ENCODE results near the gene NOTCH2.

- PRO-cap = no peak
These were observed 103.0 kb downstream of the GDAP2 start for GRCh38 chr1:117826316-117826957.

DNA sequence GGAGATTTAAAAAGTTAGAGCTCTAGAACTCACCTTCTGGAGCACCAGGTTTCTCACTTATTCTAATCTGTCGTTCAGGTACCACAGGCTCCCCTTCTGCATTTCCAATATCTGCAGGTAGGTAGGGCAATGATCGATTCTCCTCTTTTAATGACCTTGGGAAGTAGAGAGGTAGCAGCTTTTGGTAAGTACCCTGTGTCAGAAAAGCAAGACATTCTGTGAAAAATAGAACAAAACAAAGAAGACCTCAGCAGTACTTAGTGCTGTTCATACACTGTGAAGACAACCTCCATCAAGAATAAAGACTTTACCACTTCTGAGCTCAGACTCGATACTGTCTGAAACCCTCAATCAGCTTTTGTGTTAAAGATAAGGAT lies 30.4 kb downstream of the GDAP2 start:
- PRO-cap = no peak

- PRO-cap = no peak
These were observed 1.2 kb downstream of the TBX15 start for GRCh38 chr1:118987034-118987336.

DNA sequence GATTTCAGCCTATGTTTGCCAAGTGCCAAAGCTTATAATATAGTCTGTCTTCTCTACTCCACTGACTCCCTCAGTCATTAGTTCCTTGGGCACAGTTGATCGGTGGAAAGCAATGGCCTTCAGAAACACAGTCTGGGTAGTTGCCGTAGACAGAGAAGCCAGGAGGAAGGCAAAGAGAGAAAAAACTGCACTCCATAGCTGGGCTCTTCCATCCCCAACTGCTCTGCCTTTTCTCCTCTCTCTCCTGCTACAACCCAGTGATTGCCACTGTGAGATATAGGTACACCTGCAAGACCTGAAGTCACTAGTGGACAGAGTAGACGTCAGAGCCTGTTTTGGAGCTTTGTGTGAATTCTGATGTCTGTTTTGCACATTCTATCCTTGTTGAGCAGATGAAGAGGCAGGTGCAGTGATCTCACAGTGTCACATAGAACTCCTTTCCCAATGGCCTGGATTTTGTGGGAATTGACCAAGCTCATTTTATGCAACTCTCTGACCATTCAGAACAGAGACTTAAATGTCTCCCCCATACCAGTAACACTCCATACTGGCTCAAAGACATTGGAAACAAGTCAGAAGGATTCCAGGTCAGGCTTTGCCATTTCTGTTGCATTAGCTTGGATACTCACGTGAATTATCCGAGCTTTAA lies 2.2 kb downstream of the HAO2 start:
- PRO-cap = no peak

DNA sequence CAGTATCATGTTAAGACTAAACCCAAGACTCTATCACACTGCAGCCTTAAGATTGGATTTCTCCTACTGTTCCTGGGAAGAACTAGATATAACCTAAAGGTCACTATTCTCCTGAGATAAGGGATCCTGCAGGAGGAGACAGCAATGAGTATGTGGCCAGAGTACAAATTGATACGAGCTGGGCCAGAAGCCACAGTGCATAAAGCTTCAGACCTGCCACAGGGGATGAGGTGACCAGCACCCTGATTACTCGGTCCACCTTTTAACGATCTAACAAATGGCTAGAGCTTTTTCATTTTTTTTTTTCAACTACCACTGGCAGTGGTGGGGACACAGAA lies 31.0 kb downstream of the HSD3B1 start:
- PRO-cap = no peak

DNA sequence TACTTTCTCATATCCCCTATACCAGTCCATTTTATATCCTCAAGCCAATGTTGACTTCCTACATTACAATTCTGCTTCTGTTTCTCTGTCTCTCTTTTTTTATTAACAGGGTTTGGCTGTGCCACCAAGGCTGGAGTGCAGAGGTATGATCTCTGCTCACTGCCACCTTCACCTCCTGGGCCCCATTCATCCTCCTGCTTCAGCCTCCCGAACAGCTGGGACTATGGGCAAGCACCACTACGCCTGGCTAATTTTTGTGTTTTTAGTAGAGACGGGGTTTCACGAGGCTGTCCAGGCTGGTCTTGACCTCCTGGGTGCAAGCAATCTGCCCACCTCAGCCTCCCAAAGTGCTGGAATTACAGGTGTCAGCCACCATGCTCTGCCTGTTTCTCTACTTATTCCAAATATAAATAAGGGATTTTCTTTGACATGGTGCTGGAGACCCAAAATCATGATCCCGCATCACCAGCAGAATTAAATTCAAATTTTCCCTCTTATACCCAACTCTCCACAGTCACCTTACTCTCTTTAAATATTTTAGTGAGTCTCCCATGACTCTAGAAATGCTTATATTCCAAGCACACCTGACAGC lies 43.6 kb downstream of the ZNF697 start:
- PRO-cap = no peak

DNA sequence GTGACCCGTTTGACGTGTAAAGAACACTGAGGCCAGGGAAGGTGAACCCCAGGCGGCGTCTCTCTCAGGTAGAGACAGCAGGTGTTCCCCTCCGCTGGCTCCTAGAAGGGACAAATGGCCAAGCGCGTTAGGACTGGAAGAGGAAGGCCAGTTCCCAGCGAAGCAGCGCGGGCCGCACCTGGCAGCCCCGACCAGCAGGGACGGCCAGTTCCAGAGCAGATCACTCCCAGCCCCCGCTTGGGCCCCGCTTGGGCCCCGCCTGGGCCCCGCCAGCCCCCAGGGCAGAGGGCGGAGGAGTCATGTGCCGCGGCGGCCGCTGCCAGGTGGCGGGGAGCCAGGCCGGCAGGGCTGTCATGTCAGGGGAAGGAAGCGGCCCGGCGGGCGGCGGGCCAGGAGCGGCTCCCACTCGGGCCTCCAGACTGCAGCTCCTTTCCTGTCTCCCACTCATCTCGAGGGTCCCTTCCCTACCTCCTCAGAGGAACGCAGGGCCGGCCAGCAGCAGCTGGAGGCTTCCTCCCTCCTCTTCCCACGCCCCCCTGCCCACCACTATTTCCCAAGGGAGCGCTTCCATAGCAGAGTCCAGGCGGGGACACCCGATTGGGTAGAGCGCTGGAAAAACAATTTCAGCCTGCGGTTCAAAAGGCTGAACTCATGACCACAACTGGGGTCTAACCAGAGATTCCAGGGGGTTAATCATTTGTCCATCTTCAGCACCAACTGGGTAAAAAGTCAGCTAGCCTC lies 16.5 kb downstream of the ZNF697 start:
- PRO-cap = no peak

GRCh38 chr1:119675163-119675957 lies 27.3 kb upstream of the ZNF697 start:
- PRO-cap = no peak

DNA sequence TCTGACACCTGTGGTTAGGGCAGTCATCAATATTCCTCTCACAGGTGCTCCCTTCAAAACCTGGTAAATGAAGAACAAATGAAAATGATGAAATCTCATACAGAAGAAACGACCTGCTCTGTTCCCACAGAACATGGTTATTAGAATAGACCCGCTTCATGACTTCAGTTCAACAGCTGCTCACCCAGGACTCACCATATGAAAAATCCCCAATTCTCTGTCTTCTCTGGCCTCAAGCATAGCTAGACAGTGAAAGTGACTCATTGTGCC lies 82.5 kb downstream of the NOTCH2 start:
- PRO-cap = no peak

DNA sequence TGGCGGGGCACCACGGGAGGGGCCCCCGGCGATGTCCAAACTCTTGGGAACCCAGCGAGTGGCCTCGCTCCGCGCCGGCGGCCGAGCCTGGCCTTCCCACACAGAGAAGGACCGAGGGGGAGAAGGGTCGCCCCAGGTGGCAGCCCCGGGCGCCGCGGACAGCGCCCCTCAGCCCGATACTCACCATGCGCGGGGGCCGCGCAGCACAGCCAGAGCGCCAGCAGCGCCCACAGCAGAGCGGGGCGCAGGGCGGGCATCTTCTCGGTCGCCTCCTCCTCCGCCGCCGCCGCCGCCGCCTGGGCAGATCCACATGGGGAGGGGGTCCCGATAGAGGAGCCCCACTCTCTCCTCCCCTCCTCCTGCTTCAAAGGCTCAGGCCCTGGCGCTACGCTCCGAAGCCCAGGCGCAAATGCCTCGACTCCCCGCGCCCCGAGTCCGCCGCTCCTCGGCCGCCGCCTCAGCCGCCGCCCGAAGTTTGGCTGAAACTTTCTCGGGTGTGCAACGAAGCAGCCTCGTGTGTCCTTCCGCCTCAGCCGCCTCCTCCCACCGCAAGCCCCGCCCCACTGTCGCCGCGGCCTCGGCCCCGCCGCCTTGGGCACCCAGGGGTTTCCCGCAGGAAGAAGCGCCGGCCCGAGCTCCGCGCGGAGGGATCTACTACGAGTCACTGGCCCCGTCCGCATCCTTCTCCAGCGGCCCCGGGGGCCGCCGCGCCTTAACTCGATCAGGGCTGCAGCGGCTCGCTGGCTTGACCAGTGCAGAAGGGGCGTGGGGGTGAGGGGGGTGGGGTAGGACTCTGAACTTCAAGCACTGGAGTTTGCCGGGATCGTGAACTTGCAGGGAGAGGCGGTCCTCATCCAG lies at the start of gene NOTCH2:
Gene NOTCH2 (minus strand): TSS at position 513 of the 858 bp plus-strand sequence.
- PRO-cap = bidirectional peak, plus-strand start at position 244 of the sequence, minus-strand start at position 207 of the sequence; unidirectional peak, minus-strand start at position 477 of the sequence

DNA sequence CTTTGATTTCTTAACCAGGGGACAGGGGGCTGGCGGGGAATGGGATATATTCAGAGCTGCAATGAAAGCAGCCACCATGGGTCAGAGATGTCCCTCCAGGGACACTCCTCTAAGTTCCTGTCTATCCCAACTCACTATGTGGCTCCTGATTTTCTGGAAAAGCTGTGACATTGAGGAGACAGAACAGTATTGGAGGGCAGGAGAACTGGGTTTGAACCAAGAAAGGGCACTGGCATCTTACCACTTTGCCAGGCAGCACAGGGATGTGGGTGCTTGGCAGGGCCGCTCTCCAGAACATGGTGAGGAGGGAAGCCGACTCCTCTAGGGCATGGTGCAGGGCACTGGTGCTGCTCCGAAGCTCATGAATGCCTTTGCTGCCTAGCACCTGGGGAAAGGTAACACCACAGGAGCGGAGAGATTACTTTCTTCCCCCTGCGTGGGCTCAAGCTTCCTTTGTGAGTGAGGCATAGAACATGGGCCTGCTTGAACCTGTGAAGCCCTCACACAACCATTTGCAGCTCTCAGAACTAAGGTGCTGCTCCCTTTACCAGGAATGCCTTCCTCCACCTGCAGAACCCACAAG lies 78.2 kb downstream of the NBPF8 start:
- PRO-cap = no peak

GRCh38 chr1:120523762-120524245 lies 109.0 kb downstream of the NBPF8 start:
- PRO-cap = no peak

- PRO-cap = no peak
These were observed 133.4 kb downstream of the NBPF8 start for GRCh38 chr1:120548257-120548694.

- PRO-cap = no peak
These were observed 24.6 kb downstream of the PPIAL4A start for GRCh38 chr1:120914036-120914673.

DNA sequence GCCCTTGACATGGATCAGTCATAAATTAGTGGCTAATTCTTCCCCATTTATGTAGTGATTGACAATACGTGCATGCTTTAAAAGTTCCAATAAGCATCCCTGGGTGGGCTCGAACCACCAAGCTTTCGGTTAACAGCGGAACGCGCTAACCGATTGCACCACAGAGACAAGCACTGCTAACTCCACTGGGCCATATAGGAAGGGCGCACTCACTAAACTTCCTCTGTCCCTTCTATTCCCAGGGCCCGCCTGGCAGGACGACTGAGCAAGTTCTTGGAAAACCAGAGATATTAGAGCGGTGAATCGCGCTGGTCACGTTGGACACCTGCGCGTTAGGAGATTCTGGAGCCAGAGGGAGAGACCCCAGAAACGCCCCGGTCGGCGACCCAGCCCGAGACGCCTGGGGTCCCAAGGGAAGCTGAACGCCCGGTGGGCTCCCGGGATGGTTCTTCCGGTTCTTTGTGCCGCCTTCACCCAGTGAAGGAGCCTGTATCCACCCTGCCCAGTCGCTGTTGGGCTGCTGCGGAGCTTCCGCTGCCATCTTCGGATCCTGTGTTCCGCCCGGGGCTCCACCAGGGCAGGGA lies 62.7 kb downstream of the PPIAL4A start:
- PRO-cap = no peak

DNA sequence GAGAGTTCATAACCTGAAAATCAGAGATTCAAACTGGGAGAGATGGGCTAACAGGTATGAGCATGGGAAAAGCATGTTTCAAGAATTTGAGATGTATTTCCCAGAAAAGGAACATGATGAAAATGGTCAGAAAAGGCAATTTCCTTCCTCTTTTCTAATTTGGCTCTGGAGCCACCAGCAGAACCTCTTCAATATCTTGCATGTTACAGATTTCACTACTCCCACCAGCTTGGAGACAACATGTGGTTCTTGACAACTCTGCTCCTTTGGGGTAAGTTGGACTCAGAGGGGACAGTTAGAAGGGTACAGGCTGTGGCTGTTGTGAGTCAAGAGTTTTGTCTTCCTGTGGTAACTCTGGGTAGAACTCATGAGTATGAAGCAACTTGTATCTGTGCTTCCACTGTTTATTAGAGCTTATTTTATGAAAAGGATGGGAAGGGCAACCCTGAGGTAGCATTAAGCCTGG lies 97.0 kb downstream of the FAM72B start:
- PRO-cap = no peak

- PRO-cap = no peak
These were observed 66.4 kb downstream of the FAM72B start for GRCh38 chr1:121117737-121118237.

DNA sequence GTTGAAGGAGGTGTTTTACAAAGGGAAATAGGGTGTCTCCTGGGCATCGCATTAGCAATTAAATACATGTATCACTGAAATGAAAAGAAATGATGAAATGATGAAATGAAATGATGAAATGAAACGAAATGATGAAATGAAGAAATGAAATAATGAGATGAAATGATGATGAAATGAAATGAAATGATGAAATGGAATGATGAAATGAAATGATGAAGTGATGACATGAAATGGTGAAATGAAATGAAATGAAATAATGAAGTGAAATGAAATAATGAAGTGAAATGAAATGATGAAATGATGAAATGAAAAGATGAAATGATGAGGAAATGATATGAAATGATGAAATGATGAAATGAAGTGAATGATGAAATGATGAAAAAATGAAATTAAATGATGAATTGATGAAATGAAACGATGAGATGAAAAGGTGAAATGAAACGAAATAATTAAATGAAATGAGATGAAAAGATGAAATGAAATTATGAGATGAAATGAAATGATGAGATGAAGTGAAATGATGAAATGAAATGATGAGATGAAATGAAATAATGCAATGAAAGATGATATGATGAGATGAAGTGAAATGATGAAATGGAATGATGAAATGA lies 215.4 kb downstream of the SRGAP2C start:
- PRO-cap = no peak

GRCh38 chr1:121401695-121402269 lies 217.0 kb downstream of the SRGAP2C start:
- PRO-cap = no peak

- PRO-cap = no peak
These were observed 337.4 kb downstream of the SRGAP2C start for GRCh38 chr1:121522247-121522517.